Renal cortical epithelial cell (primary cell): ENCODE measurements around a stretch of chr17.

GRCh38 chr17:66567009-66568014, 264.9 kb downstream of the PRKCA start:
- RRBS = no CpG with 5 or more reads among the region's 15 CpGs

GRCh38 chr17:66578806-66579326, 256.1 kb upstream of the CACNG5 start:
- RRBS = no CpG with 5 or more reads among the region's 14 CpGs

GRCh38 chr17:66579391-66579908, 255.5 kb upstream of the CACNG5 start:
- RRBS = no CpG with 5 or more reads among the region's 11 CpGs

DNA sequence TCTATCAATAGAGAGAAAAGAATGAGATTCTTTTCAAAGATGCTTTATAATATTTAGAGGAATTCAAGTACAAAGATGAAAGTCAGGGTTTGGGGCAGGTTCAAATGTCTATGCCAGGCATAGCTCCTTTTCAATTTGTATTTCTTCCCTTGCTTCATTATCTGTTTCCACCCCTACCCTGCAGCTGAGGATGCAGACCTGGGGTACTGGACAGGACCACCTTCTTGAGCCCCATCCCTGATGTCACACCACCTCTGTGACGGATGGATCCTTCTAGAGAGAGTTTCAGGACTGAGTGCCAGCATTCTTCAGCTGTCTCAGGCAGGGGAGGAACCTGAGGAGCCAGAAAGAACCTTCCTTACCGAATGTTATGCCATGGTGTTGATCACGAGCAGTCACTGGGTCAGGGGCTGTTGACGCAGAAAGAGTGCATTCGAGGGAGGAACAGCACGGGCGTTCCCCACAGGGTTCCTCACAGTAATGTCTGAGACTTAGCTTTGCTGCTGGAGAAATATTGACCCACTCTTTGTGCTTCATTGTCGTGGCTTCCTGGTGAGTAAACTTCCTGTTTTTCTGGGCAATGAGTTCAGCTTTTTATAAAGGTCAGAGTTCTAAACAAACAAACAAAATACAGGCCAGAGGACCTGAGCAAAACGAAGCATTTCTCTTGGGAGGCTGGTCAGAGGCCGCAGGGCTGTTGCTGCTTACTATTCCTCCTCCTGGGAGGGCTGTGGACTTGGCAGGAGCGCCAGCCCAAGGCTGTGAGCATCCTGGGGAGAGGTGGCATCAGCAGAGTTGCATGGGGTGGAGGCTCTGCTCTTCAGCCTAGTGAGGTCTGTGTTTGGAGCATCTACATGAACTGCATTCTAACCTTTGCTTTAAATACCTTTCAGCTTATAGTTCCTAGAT, 143.3 kb upstream of the CACNG5 start:
- RRBS = no CpG with 5 or more reads among the region's 11 CpGs

DNA sequence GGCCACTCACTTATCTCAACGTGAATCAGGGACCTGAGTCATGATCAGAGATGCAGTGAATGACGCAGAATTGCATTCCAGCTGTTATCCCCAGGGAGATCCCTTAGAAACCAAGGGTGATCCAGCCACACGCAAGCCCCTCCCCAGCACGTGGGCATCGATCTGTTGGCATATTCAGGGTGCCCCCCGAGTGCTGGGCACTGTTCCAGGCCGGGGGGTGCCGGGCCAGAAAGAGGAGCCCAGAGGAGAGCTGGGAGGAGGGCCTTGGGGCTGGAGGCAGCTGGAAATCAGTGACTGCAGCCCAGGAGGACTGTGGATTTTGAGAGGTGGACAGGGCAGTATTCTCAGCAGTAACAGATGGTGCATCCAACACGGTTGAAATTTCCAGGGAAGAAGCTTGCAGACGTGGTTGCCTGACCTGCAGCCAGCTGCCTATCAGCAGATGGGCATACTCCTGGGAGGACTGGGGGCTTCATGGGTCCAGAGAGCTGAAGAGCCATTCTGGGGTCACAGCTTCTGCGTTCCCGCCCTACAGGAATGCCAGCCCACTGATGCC, 87.1 kb upstream of the CACNG5 start:
- RRBS = no CpG with 5 or more reads among the region's 12 CpGs

GRCh38 chr17:66951200-66952497, 12.9 kb upstream of the CACNG4 start:
- RRBS = 56% methylated on average over 2 of the region's 20 CpGs

DNA sequence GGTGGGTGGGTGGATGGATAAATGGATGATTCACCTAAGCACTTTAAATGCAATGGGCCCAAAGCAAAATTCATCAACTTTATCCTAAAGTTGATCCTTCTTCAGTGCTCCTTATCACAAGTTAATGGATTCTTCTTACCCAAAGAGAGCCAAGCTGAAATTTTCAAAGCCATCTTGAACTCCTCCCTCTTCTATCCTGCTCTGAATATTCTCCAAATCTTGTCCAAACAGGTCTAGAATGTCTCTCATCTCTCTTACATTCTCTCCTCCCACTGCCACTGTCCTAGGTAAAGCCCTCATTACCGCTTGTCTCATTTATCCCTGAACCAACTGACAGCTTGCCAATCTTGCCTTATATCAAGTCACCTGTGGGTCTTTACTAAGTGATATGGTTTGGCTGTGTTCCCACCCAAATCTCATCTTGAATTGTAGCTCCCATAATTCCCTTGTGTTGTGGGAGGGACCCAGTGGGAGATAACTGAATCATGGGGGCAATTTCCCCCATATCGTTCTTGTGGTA, 48.3 kb downstream of the HELZ start:
- RRBS = no CpG with 5 or more reads among the region's 2 CpGs

GRCh38 chr17:67220567-67220886, 24.5 kb downstream of the HELZ start:
- RRBS = no CpG with 5 or more reads among the region's 4 CpGs

- RRBS = no CpG with 5 or more reads among the region's 8 CpGs
Measured at GRCh38 chr17:67238857-67240058, 5.7 kb downstream of the HELZ start.

GRCh38 chr17:67312032-67312650, 54.2 kb downstream of the PSMD12 start:
- RRBS = no CpG with 5 or more reads among the region's 13 CpGs

DNA sequence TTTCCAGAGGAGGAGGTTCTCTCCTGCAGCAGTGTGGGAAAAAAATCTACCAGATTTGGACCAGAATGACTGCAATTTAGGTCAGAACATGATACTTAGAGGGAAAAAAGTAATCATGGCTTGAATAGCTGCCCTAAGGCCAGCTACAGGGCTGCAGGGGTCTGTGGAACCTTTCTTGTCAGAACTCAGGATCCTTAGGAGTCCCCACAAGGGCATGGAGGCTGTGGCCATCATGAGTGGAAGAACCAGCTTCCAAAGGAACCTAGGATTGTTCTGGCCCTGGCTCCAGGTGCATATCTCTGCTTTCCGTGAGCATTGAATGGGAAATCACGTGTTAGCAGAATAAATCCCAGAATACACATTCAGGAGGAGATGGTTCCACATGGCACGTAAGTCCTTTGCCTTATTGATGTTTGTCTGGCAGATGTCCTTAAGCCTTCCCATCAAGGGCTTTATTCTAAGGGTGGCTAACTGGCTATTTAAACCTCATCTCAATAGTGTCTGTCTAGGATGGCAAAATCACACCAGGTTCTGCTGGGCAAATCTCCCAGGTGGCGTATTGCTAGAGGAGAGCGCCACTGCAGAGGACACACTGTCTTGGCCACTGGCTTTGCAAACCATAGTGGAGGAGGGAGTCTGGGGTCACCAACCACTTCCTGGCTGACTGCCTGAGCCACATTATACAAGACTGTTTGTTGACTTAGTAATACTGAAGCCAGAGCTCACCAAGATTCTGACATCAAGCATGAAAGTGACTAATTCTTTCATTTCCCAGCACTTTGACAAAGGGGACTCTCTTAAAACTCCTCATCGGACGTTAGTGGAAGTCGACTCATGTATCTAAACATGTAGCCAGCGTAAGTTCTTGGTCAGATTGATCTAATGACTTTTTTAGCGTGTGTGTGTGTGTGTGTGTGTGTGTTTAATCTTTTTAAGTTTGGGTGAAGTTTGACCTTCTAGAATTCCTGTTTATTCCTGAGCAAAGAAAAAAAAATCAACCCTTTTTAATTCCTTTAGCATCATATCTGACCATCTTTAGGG, 13.4 kb downstream of the PITPNC1 start:
- RRBS = no CpG with 5 or more reads among the region's 10 CpGs

- RRBS = no CpG with 5 or more reads among the region's 11 CpGs
Measured at GRCh38 chr17:67448919-67449516, 71.9 kb downstream of the PITPNC1 start.

GRCh38 chr17:67474901-67476000, 98.2 kb downstream of the PITPNC1 start:
- RRBS = no CpG with 5 or more reads among the region's 28 CpGs

- RRBS = no CpG with 5 or more reads among the region's 6 CpGs
Measured at GRCh38 chr17:67478124-67478727, 101.1 kb downstream of the PITPNC1 start.

DNA sequence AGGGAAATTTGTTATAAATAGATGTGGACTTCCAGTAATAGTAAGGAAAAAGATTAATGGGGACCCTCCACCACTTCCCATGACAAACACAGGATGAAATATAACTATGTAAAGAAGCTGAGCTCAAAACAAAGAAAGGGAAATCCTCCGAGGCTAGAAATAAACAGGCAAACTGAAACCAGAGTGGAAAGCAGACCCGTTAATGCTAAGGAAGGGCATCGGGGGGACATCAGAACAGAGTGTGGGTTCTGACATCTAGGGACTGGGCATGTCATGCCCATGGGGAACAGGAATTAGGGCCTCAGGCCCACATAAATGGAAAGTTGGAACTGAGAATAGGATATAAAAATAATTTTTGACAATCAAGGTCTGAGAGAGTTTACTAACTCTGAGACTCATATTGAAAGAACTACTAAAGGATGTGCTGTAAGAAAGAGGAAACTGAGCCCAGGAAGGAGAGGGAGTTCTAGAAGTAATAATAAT, 158.6 kb downstream of the PITPNC1 start:
- RRBS = no CpG with 5 or more reads among the region's 3 CpGs

- RRBS = no CpG with 5 or more reads among the region's 12 CpGs
Measured at GRCh38 chr17:67574252-67575174, 143.2 kb upstream of the NOL11 start.

DNA sequence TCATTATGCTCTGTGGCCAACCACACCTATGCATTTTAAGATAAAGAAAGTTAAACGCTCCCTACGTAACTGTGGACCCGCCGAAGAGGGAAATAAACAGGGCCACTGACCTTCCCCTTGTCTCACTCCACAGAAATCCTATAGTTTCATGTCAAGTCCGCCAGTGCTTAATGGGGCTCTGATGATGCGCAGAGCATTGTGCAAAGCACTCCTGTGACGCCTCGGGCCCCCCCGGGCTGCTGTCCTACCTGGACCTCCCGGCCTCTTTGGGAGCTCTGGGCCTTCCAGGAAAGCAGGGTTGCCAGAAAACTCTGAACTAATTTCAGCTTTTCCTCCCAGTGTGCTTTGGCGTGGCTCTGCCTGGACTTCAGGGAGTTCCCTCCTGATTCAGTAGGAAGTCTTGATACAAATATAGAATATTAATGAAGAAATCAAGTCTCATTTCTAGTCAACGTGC, 84.1 kb upstream of the NOL11 start:
- RRBS = no CpG with 5 or more reads among the region's 12 CpGs

- RRBS = 0% methylated on average over 2 of the region's 25 CpGs
Measured at GRCh38 chr17:67718075-67718705, 454 bp downstream of the NOL11 start.

- RRBS = no CpG with 5 or more reads among the region's 9 CpGs
Measured at GRCh38 chr17:67737420-67738434, 20.0 kb downstream of the NOL11 start.

- RRBS = no CpG with 5 or more reads among the region's 4 CpGs
Measured at GRCh38 chr17:67893289-67893797, 68.0 kb downstream of the BPTF start.